IMR-90 (cell line): ENCODE measurements around a stretch of chr20.

DNA sequence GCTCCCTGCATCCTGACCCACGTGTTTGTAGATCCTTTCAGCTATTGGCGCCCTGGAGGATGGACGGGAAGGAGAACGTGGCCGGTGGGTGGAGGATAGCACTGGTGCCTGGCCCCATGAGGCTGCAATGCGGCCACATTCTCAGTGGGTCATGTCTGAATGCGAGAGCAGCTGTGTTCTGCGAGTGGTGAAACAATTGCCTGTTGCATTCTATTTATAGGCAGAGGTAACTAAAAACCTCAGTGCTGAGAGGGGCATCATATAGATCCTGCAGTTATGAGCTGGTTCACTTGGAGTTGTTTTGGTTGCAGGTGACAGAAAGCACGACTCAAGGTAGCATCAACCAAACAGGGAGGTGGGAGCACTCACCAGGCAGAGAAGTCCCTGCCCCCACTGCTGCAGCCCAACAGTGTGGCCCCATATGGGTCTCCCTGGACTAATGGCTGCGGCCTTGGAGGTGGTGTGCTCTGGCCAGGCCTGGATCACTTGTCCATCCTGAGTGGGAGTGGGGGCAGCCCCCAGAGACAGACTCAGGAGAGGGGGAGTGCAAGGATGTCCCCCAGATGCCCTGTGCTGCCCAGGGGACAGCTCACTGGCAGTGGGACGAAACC is 13.2 kb downstream of the TPD52L2 start:
- RRBS: no CpG with 5 or more reads among the region's 11 CpGs
CAGE:
- cytosol, long polyA plus RNA: no peak
- long polyA plus RNA: no peak
- nucleus, long polyA plus RNA: no peak

GRCh38 chr20:63878762-63879306 is 13.8 kb downstream of the TPD52L2 start:
- RRBS: 71% methylated on average over 2 of the region's 8 CpGs
CAGE:
- cytosol, long polyA plus RNA: no peak
- long polyA plus RNA: no peak
- nucleus, long polyA plus RNA: no peak

DNA sequence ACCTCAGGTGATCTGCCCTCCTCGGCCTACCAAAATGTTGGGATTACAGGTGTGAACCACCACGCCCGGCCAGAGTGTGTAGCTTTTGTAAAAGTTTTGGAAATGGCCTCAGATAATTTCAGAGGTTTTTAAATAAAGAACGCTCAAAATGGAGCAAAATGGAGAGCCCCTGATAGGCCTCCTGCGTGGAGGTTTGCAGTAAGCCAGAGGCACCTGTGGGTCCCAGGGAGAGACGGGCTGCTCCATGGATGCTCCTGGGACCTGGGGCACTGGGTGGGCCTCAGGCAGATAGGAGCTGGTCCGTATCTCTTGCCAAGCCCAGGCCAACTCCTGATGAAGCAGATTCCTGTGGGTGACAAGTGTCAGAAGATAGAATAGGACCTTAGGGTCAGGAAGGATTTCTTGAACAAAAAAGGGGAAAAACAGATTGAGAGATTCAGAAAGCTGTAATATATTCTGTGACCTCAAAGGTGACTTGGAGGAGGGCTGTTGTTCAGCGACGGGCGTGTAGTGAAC is 20.0 kb downstream of the DNAJC5 start:
- RRBS: no CpG with 5 or more reads among the region's 10 CpGs
CAGE:
- cytosol, long polyA plus RNA: no peak
- long polyA plus RNA: no peak
- nucleus, long polyA plus RNA: no peak

- RRBS: 87% methylated on average over 2 of the region's 26 CpGs
CAGE:
- cytosol, long polyA plus RNA: no peak
- long polyA plus RNA: no peak
- nucleus, long polyA plus RNA: no peak
Observed at GRCh38 chr20:63941620-63942141, 14.5 kb downstream of the UCKL1 start.

- RRBS: no CpG with 5 or more reads among the region's 15 CpGs
CAGE:
- cytosol, long polyA plus RNA: no peak
- long polyA plus RNA: no peak
- nucleus, long polyA plus RNA: no peak
Observed at GRCh38 chr20:63975008-63975497, 4.4 kb downstream of the SAMD10 start.

- RRBS: 8% methylated on average over 10 of the region's 25 CpGs
CAGE:
- cytosol, long polyA plus RNA: no peak
- long polyA plus RNA: no peak
- nucleus, long polyA plus RNA: no peak
Observed at GRCh38 chr20:63979799-63980706, 611 bp upstream of the SAMD10 start.

DNA sequence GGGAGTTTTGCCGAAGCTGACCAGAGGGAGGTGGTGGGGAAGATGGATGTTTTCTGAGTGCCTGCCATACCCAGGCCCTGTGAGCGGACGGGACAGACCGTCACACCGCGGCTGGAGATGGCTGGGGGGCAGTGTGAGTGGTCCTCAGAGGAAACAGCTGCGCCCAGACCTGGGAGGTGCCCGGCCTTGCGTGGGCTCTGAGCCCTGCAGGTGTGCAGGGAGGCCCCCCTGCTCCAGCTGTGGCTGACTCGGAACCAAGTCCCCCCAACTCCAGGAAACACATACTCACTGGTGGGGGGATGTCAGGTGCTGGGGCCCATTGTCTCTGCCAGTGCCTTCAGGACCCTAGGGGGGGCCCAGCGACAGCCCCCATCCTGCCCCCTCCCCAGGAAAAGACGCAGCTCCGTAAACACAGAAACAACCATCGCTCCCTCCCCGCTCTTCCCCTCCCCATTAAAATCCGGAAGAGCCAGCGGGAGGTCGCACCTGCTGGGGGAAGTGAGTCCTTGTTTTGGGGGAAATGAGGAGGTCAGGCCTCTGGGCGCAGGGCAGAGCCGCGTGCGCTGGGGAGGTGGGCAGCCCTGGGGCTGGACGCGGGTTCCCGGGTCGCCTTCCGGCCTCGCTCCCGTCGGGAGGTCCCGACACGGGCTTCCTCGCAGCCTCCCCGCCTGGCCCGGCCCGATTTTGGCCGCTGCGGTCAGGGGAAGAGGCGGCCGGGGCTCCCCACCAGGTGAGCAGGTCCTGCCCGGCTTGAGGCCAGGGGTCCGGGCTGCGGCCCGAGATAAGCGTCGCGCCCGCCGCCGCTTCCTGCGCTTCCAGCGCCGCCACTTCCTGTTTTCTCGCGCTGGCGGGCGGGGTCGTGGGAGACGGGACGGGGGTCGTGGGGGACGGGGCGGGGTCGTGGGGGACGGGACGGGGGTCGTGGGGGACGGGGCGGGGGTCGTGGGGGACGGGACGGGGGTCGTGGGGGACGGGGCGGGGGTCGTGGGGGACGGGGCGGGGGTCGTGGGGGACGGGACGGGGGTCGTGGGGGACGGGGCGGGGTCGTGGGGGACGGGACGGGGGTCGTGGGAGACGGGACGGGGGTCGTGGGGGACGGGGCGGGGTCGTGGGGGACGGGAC is 6.3 kb downstream of the C20orf204 start:
- RRBS: 4% methylated on average over 14 of the region's 95 CpGs
CAGE:
- cytosol, long polyA plus RNA: no peak
- long polyA plus RNA: no peak
- nucleus, long polyA plus RNA: no peak

- RRBS: 17% methylated on average over 5 of the region's 17 CpGs
CAGE:
- cytosol, long polyA plus RNA: no peak
- long polyA plus RNA: no peak
- nucleus, long polyA plus RNA: no peak
Observed at GRCh38 chr20:64053794-64054768, 4.6 kb upstream of the SOX18 start.

GRCh38 chr20:64160038-64161188 is 3.8 kb upstream of the MYT1 start:
- RRBS: no CpG with 5 or more reads among the region's 30 CpGs
CAGE:
- cytosol, long polyA plus RNA: no peak
- long polyA plus RNA: no peak
- nucleus, long polyA plus RNA: no peak

DNA sequence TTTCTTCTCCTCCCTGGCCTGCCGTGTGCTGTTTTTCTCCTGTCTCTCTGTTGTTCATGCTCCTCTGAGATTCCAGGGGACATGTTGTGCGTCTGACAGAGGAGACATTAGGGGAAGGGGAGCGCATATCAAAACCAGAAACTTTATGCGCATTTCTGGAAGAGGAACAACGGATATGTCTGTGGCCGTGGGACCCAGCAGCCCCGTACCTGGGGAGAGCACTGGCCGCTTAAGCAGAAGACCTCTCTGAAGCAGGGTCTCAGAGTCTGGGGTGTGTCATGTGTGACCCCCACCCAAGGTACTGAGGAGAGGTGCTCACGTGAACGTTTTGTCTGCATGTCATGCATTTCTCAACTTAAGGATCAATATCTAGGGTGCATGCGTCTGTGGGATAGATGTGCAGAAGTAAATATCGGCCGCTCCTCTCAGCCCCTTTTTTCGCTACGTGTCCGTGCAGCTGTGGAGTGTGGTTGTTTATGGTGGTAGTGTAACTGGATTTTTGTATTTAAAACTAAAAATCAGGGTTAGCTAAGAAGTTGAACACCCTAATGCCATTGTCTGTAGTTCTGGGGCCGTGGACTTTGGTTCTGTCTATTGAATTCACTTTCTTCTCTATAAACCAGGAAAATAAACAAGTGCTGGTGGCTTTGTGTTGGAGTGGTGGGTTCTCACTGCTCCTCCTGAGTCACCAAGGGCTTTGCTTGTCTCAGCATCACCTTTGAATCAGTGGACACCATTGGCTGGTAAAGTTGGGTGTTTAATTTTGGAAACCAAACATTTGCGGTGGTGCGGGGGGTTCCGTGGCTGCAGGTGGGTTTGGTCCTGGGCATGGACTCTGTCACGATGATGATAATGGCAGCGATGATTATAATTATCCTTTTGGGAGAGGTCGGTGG is 912 bp downstream of the MYT1 start:
- RRBS: no CpG with 5 or more reads among the region's 23 CpGs
CAGE:
- cytosol, long polyA plus RNA: no peak
- long polyA plus RNA: no peak
- nucleus, long polyA plus RNA: no peak

GRCh38 chr20:64188679-64189623 is 24.7 kb downstream of the MYT1 start:
- RRBS: 69% methylated on average over 3 of the region's 23 CpGs
CAGE:
- cytosol, long polyA plus RNA: no peak
- long polyA plus RNA: no peak
- nucleus, long polyA plus RNA: no peak

DNA sequence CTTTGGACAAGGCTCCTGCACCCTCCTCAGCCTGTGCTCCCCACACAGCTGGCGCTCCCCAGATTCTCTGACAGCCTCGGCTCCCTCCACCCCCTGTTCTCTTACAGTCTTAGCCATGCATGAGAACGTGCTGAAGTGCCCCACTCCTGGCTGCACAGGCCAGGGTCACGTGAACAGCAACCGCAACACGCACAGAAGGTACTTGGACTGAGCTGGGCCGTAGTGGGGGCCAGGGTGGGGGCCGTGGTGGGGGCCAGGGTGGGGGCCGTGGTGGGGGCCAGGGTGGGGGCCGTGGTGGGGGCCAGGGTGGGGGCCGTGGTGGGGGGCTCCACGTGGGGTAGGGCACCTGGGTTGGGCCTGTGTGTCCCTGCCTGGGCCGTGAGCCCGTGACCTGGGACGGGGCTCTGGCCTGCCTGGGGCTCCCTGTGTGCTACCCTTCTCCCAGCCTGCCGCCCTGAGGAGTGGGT is 43.6 kb upstream of the PCMTD2 start:
- RRBS: no CpG with 5 or more reads among the region's 16 CpGs
CAGE:
- cytosol, long polyA plus RNA: no peak
- long polyA plus RNA: no peak
- nucleus, long polyA plus RNA: no peak